ENCODE data around the genes DHRS7C, MYH1 and TMEM220.

GRCh38 chr17:8964497-8965375 lies 771 bp downstream of the PIK3R5 start:
- PRO-cap, result no peak

DNA sequence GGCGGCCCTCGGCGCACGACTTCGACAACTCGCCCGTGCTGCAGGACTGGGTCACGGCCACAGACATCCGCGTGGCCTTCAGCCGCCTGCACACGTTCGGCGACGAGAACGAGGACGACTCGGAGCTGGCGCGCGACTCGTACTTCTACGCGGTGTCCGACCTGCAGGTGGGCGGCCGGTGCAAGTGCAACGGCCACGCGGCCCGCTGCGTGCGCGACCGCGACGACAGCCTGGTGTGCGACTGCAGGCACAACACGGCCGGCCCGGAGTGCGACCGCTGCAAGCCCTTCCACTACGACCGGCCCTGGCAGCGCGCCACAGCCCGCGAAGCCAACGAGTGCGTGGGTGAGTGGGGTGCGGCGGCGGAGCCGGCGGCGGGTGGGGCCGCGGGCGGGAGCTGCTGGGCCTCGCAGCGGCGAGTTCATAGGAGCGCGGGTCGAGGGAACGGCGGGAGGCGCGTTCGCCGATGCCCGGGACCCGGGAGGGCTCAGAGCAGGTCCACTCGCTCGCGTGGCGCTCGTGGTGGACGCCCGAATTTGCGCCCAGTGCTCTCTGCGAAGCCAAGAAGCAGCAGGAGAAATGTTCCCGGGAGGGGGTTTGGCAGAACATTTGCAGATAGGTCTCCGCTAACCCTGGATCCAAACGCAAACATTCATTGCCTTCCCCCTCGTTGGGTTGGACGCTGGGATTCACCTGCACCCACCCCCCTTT lies 1.9 kb downstream of the NTN1 start:
- PRO-cap, result unidirectional peak, plus-strand start at position 426 of the sequence

GRCh38 chr17:9217067-9217495 lies 195.8 kb downstream of the NTN1 start:
- PRO-cap, result no peak

DNA sequence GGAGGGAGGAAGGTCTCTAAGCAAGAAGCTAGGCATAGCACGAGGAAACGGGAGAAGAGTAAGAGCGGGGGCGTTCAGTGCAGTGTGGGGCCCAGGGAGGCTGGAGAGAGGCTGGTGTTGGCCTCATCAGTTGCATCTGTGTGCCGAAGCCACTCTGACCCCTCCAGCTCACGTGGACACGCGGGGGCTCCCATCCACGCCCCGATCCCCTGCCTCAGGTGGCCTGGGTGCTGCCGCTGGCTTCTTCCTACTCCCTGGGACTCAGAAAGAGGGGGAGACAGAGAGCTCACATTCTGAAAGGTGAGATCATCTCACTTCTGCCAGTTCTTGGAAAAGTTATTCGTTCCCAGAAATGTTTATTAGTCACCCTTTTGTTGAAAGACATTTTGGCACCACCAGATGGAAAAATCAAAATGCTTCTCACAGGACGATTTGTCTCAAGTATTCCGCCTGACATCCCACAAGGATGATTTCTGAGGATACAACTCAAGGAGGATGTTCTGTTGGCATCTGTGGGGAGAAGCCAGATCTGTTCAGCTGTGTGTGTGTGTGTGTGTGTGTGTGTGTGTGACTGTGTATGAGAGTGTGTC lies 207.1 kb downstream of the NTN1 start:
- PRO-cap, result bidirectional peak, plus-strand start at position 466 of the sequence, minus-strand start at position 263 of the sequence

DNA sequence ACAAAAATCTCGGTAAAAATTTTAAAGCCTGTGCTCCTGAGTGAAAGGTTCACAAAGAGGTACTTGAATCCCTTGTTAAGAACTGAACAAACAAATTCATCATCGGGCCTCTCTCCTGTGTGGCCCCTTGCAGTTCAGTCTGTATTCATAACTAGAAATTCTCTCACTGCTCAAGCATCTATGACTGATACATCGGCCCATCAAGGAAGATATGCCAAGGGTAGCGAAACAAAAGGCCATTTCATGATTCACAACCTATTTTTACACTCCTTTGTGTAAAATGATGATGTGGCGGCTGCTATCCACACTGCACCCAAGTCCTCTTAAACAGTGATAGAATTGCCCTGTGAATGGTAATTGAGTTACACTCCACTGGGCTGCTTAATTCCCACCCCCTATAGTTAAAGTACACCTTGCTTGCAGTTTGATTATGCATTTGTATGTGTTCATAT lies 204.6 kb downstream of the STX8 start:
- PRO-cap, result no peak

- PRO-cap, result no peak
Observed at GRCh38 chr17:9665222-9666165, 20.2 kb downstream of the USP43 start.

GRCh38 chr17:9727898-9728690 lies 63.3 kb downstream of the DHRS7C start:
- PRO-cap, result no peak

GRCh38 chr17:9728703-9729388 lies 62.5 kb downstream of the DHRS7C start:
- PRO-cap, result no peak

DNA sequence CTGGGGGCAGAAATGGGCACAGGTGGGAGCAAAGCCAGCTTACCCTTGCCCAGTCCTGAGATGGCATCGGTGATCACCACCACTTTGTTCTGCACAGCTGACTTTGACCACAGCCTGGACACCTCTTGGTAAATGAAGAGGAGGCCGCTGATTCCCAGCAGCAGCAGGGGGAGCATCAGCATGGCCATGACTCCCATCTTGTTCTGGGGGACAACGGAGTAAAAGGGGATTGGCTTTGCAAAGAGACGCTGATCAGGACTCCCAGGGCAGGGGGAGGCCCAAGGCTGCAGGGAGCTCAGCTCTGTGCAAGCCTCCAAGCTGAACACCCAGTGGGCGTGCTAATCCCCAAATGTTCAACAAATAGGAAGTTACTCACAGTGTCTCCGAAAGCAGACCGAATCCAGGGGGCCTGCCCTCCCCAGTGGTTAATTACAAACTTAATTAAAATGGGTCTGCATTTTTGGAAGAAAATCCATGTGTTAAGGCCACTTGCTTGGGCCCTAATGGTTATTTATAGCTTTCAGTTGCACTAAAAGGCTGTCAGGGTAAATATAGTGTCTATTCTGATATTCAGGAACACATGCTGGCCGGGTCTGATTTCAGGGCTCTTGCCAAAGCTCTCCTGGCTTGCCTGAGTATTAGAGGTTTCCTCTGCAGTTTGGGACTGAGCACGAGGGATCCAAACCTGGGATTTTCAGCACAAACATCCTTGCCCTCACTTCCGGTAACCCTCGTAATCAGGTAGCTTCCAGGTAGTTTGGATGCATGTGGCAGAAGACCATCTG lies at the start of gene DHRS7C:
Gene DHRS7C, minus strand, starts transcription at position 505 of the 785 bp plus-strand sequence.
- PRO-cap, result no peak

DNA sequence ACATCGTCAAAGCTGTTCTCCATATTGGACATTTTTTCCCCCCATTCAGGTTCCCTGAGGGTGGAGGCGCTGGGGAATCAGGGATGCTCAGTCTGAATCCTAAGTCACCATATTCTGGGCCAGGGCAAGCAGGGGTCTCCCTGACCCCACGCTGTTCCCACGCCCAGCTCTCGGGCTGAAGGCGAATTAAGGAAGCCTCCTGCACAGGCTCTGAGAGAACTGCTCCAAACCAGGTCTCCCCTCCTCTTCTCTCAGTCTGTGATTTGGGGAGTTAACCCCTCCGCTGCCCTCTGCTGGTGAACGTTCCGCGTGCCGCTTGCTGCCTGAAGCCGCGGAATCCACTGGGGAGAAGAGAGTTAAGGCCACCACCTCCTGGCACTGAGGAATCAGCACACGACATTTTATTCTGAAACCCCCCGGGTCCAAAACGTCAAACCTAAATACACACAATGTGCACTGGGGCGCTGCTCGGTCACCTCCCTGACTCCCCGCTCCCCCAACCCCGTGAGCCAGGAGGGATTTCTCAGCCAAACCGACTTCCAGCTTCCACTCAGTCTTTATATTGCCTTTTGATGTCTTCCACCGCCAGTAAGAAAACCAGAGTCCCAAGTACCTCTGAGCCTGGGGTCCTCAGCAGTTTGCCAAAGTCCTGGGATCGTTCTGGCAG lies 54.3 kb upstream of the RCVRN start:
- PRO-cap, result no peak

- PRO-cap, result no peak
Observed at GRCh38 chr17:10025878-10026394, 120.9 kb upstream of the RCVRN start.

- PRO-cap, result no peak
Observed at GRCh38 chr17:10042662-10043496, 137.8 kb upstream of the RCVRN start.

DNA sequence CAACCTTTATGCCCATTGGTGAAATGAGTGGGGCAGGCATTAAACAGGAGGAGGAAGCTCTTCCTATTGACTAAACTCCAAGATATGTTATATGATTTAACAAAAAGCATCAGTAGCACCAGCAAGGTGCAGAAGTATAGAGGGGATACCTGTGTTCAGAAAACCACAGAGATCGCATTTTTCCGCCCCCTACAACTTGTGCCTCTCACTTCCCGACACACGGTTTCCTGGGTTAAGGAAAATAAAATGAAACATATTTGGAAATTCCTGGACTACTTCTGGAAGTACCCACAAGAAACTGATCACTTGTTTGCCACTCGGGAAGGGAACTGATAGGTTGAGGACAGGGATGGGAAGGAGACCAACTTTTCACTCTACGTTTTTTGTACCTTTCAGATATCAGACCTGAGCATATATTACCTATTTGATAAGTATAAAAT lies 85.0 kb downstream of the GAS7 start:
- PRO-cap, result no peak

- PRO-cap, result no peak
Observed at GRCh38 chr17:10122082-10122888, 76.1 kb downstream of the GAS7 start.

DNA sequence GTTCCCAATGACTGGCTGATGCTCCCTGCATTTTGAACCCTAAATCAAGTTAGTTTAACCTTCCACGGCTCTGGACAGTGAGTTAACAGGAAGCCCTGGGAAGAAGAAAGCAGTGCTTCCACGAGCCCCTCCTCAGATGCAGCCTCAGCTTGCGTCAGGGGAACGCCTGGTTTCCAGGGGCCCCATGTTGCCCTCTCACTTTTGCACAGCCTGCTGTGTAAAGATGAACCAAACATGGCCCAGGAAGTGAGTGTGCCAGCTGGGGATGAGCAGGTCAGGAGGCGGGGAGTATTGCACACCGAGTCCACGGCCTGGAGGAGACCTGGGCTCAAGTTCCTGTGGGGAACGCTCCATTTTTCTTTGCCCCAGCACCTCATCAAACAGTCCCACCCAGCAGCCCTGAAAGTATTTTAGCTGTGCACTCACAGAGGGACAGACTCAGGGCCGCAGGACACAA lies 71.2 kb downstream of the GAS7 start:
- PRO-cap, result no peak

DNA sequence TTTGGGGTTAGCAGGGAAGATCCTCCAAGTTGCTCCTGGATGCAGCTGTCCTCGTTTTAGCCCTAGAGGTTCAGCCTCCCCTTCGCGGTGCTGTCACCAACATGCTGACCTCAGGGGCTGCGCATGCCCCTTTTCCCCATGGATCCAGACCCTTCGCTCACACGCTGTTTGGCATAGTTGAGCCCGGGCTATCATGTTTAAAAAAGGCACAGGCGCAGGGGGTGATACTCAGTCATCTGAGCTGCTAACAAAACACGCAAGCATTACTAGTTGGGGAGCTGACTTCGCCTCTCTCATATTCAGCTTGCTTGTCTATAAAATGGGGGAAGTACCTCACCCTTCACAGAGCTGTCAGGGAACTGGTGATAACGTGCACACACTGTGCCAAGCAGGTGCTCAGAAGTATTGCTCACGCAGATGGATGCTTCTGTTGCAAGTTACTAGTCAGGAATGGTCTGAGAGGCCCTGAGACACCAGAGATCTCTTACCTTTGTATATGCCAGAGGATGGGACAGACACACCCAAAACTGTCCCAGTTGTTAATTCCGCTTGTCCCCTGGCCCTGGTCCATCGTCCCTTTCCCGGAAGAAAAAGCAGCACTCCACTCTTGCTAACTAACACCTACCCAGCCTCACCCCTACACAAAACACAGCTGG lies 2.3 kb downstream of the GAS7 start:
- PRO-cap, result no peak

GRCh38 chr17:10518327-10518691 lies at the start of gene MYH1:
Gene MYH1 (minus strand): TSS chr17:10518542.
- PRO-cap, result no peak

DNA sequence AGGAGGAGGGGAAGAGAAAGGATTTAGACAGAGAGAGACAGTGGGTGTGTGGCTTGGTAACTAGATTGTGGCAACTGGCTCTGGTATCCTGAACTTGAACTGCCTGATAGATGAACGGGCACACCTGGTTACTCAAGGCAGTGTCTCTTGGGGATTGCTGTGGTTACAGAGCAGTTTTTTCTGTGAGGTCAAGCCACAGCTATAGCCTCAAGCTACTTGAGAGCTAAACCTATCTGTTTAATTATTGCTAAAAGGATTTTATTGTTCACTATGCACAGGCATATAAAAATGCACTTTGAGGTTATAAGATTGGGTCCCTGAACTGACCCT lies 29.8 kb upstream of the MYH2 start:
- PRO-cap, result no peak

GRCh38 chr17:10605237-10605698 lies 51.8 kb downstream of the MYH3 start:
- PRO-cap, result no peak

- PRO-cap, result bidirectional peak, plus-strand start at chr17:10729787, minus-strand start at chr17:10729694; bidirectional peak, plus-strand start at chr17:10730128, minus-strand start at chr17:10730003
Observed at GRCh38 chr17:10729389-10730188, at the start of gene TMEM220. Gene TMEM220 (minus strand): TSS chr17:10730023.